Foreskin keratinocyte (primary cell): ENCODE data around the gene LGALS8.

DNA sequence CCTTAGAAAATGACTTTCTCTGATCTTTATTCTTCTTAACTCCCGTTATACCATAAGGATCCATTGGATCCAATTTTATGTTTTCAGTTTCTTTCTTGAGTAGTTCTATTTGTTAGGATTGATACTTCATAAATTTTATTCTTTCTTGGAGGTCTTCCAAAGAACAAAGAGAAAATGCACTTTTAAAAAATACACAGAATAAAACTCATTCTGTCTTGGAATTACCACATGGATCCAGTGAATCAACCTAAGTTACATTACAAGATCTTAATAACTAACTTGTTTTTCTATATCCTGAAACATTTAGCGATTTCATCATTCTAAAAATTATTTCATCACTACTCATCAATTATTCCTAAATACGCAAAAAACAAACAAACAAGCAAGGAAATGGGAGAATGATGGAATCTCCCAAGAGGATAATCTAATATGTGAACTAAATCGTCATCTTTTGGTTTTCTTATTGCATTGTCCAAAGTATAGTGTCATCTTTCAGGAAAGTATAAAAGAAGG lies 38.4 kb upstream of the GNG4 start:
- RAMPAGE, total RNA: no peak

GRCh38 chr1:235818803-235819196 lies 47.9 kb downstream of the LYST start:
- RAMPAGE, total RNA: no peak

- RAMPAGE, total RNA: no peak
Measured at GRCh38 chr1:235845608-235846215, 21.0 kb downstream of the LYST start.

DNA sequence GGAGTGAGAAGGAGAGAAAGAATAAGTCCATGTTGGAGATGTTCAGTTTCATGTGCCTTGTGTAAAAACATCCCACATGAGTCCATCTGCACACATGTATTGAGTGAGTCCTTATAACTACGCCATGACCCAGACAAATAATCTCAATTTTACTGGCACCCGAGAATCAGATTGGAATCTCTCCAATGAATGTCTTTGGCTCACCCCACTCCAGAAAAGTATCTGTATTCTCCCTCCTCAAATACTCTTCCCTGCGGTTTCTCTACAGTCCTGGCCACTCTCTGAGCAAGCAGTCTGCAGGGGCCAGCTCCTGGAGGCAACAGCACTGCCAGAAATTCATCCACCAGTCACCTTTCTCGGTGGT lies 16.0 kb upstream of the LYST start:
- RAMPAGE, total RNA: no peak

DNA sequence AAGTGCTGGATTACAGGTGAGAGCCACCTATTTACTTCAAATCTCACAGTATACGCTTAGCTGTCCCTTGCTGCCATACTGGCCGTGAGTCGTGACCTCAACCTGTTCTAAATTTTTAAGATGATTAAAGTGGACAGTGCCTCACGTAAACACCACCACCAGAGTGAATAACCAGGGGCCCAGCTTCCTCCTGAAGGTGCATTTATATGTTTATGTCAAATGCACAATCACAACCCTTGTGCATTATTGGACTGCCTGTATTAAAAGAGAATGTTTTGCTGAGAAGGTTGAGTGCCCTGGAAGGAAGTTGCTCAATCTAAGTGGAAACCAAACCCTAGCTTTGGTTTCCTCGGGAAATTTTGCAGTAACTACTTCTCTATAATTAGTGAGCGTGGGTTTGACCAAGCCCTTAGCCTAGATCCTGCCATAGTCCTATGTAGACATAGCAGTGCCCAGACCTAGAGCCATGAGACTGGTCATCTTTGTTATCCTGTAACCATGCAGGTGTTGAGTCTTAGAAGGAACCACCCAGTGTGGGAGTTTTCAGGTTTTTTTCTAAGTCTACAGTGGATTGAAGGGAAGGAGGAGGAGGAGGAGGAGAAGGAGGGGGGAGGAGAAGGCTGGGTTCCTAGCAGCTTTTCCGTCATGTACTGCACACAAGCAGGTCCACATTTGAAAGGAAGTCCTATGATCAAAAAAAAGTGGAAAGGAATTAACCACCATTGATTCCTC lies 72.0 kb upstream of the LYST start:
- RAMPAGE, total RNA: no peak

GRCh38 chr1:236021409-236021787 lies 43.5 kb downstream of the NID1 start:
- RAMPAGE, total RNA: no peak

DNA sequence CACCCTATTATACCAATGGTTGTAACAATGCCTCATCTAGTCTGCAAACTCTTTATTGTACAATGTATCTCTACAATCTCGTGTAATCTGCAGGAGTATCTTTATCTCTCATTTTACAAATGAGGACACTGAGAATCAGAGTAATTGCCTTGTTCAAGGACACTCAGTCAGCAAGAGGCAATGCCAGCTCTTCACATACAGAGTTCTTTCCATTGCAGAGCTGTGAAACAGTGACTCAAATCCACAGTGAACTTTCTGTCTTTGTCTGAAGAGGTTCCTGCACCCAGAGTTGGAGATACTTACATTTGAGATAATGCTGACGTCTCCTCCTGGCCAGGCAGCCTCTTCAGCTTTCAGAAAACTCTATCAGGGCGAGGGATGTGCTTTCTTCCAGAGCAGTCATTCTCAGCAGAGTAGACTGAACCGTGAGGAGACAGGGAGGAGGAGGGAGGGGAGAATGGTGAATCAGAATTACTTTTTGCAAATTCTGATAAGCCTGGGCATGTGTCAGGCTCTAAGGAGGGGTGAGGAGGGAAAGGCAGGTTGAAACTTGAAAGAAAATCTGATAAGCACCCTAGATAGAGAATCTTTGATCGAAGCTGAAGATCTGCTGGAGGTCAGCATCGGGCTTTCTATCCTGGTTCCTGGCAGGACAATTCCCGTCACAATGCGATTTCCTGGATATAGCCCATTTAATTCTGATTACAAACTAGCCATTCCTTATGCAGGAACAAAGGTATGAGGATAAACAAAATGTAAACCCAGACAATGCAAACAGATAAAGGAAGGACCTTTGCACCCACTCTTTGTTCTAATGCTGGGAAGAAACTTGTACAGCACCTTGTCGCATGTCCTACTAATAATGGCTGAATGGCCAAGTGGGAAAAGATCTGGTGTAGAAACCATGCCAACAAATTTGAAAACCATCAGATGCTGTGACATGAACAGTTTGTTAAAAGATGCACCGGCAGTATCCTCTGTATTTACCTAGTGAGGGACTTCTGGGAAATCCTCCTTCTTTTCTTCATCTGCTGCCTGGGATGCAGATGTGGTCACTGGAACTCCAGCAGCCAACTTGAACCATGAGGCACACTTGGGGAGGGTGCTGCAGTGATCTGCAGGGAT lies 19.0 kb upstream of the NID1 start:
- RAMPAGE, total RNA: no peak

DNA sequence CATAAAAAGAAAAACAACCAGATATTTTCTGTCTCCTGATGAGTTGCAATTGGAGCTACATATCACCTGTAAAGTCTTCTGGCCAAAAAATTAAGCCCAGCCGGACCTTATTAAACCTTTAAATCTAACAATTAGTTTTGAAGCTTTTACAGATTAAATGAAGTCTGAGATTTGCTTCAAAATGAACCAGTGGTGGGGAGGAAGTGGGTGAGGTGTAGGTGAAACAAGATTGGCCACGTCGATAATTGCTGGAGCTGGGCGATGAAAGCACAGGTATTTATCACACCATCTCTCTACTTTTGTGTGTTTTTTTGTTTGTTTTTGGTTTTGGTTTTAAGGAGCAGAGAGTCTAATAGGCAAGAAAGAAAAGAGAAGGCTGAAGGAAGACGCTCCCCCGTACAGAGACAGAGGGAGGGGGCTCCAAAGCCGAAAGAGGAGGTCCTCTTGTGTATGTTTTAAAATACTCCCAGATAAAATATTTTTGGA lies 6.9 kb upstream of the LGALS8 start:
- RAMPAGE, total RNA: no peak

DNA sequence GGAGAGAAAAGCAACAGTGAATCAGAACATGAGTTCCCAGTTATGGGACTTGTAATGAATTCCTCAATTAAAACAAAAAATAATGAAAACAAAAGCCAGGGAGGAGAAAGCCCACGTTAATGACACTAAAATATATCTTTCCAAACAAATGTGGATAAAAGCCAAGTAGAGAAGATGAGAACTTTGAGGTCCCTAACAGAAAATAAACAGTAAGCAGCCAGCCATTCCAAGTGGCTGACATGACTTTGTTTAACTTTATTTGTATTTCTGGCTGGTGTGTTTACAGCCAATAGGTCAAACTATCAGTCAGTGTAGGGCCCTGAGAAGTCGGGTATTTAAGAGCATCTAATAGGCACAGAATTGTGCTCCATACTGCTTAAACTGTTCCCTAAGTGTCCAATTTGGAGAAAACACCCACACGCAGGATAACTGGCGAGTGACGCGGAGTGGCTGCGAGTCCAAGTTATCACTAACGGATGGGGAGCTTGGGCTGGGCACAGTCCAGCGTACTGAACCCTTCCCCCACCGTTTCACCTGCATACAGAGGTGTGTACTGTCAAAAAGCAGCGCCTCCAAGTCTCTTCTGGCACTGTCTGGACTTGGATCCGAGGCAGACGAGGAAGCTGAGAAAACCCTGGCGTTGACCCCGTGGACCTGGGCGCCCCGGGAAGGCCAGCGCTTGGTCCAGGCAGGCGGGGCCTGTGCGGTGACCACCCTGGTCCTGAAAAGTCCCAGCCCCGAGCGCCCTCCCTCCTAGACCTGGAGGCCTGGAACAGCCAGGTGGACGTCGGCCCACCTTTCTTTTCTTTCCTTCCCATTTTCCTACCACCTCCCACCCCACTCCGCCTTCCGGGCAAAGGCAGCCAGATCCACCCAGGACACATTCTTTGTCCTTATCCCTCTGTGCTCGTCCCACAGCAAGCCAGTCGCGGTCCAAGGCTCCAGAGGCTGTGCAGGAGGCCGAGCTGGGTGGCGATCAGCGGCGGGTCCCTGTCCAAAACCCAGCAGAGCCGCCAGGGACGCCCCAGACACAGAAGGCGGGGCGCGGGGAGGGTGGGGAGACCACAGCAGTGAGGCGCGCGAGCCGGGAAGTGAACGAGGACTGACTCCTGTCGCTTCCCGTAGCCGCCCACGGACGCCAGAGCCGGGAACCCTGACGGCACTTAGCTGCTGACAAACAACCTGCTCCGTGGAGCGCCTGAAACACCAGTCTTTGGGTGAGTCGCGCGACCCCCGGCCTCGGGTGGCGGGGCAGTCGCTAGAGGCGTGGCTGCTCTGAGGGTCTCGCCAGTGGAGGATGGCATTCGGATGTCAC lies at the start of gene LGALS8:
Gene LGALS8 (plus strand): TSS at position 1,138 of the 1,315 bp plus-strand sequence.
- RAMPAGE, total RNA: start-site peak on the plus strand centred at position 1,141 of the sequence, 66 bp wide, 88 and 109 reads in 2 replicates

DNA sequence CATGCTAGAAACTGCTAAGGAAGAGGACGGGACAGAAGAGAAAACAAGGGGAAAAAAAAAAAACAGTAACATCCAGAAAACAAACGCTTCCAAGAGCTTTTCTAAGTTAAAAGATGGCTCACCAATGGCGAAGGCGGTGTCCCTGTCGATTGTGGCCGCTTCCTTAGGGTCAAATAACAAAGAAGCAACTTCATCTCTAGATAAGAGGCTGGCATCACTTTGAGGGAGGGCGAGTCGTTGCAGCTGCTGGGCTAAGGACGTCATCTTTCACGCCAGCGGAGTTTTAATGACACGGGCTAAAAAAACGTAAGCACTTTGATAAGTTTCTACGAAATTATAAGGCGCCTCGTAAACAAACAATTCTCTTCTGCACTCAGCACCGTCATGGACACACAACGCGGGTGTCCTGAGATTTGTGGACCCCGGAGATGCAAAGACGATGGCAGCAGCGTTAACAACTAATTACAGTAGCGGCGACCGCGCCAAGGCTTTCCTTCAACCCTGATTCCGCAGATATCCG lies 424 bp downstream of the HEATR1 start:
- RAMPAGE, total RNA: no peak

DNA sequence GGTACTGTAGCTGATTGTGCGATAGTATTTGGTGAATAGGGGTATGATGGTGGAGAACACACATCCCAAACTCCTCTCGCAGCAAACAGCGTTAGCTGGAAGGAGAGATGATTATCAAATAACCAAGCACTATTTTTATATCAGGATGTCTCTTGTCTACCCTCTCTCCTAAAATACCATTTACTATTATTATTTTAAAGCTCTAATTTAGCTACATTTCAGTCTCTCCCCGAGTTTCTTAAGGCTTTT lies 1.4 kb downstream of the ACTN2 start:
- RAMPAGE, total RNA: no peak

- RAMPAGE, total RNA: no peak
Measured at GRCh38 chr1:236688470-236689100, 2.3 kb downstream of the ACTN2 start.

- RAMPAGE, total RNA: no peak
Measured at GRCh38 chr1:236689884-236690552, 3.7 kb downstream of the ACTN2 start.

DNA sequence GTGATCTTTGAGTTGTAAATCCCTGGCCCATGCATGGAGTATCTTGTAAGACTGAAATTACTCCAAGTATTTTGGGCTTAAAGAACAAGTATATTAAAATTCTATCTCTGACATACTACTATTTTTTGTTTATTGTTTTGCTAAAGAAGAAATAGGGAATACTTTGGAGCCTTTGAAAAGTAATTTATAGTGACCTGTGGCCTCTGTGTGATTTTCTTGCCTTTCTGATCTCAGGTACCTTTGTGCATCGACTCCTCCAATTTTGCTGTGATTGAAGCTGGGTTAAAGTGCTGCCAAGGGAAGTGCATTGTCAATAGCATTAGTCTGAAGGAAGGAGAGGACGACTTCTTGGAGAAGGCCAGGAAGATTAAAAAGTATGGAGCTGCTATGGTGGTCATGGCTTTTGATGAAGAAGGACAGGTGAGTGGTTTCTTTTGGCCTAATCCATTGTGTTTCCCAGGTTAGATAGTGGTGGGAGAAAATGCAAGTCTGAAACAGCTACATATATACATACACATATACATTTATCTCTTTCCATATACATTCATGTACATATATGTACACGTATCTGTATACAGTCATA lies 43.2 kb downstream of the MTR start:
- RAMPAGE, total RNA: no peak

- RAMPAGE, total RNA: no peak
Measured at GRCh38 chr1:236843746-236844302, 48.7 kb downstream of the MTR start.

GRCh38 chr1:237053549-237054062 lies 11.6 kb downstream of the RYR2 start:
- RAMPAGE, total RNA: no peak

GRCh38 chr1:237713813-237714206 lies 176.9 kb downstream of the ZP4 start:
- RAMPAGE, total RNA: no peak

- RAMPAGE, total RNA: no peak
Measured at GRCh38 chr1:237729868-237730427, 160.8 kb downstream of the ZP4 start.

- RAMPAGE, total RNA: no peak
Measured at GRCh38 chr1:237817164-237817711, 73.5 kb downstream of the ZP4 start.

GRCh38 chr1:237940646-237940984 lies 49.9 kb upstream of the ZP4 start:
- RAMPAGE, total RNA: no peak